ENCODE measurements around the gene FXYD6.

- PRO-cap, result no peak
- RAMPAGE, long total RNA, 4 experiments, result no peak in any of the 4 experiments
These were observed 2.2 kb upstream of the FXYD2 start for GRCh38 chr11:117826753-117827223.

- PRO-cap, result no peak
- RAMPAGE, long total RNA, 4 experiments, result no peak in any of the 4 experiments
These were observed 13.0 kb upstream of the FXYD2 start for GRCh38 chr11:117837326-117838241.

- PRO-cap, result no peak
- RAMPAGE, long total RNA, 4 experiments, result start-site peak on the minus strand in 1 of 4 experiments, at chr11:117876633-117876658 at its widest, 39 reads per replicate
These were observed at the start of gene FXYD6 for GRCh38 chr11:117876292-117877099. Gene FXYD6 (minus strand): TSS chr11:117876658.

GRCh38 chr11:117979786-117980215 is 6.4 kb upstream of the IL10RA start:
- PRO-cap, result no peak
- RAMPAGE, long total RNA, 4 experiments, result no peak in any of the 4 experiments

GRCh38 chr11:117993658-117994217 is 7.5 kb downstream of the IL10RA start:
- PRO-cap, result no peak
- RAMPAGE, long total RNA, 4 experiments, result no peak in any of the 4 experiments

GRCh38 chr11:118011784-118012828 is 25.9 kb downstream of the IL10RA start:
- PRO-cap, result no peak
- RAMPAGE, long total RNA, 4 experiments, result no peak in any of the 4 experiments

- PRO-cap, result no peak
- RAMPAGE, long total RNA, 4 experiments, result no peak in any of the 4 experiments
These were observed 25.3 kb upstream of the TMPRSS4 start for GRCh38 chr11:118051333-118052180.

GRCh38 chr11:118079457-118080211 is 2.8 kb downstream of the TMPRSS4 start:
- PRO-cap, result no peak
- RAMPAGE, long total RNA, 4 experiments, result no peak in any of the 4 experiments

DNA sequence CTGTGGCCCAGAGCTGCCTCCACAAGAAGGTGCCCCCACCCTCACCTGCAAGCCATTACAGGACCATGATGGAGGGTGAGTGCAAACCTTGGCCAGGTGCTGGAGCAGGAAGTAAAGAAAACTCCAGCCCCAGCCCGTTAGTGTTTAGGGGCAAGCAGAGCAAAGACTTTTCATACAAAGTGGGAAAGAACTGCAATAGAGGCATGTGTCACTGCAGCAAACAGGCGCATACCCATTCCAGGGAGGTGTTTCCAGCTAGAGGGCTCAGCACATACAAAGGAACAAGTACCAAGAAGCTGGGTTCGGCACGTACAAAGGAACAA is 26.2 kb downstream of the SCN4B start:
- PRO-cap, result no peak
- RAMPAGE, long total RNA, 4 experiments, result no peak in any of the 4 experiments

DNA sequence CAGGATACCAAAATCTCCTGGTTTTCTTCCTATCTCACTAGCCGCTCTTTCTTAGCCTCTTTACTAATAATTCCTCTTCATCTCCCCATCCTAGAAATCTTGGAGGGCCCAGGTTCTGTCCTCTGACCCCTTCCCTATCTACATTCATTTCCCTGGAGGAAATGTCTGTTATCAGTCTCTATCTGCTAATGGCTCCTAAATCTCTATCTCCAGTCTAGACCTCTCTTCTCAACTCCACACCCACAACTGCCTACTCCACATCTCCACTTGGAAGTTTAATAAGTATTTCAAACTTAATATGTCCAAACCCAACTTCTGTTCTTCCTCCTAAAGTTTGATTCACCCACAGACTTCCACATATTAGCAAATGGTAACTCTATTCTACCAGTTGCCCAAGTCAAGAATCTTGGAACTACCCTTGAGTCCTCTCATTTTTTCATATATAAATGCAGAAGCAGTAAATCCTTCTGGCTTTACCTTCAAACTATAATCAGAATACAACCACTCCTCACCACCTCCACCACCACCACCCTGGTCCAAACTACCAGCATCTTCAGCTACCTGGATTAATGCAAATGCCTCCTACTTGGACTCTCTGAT is 6.6 kb upstream of the JAML start:
- PRO-cap, result no peak
- RAMPAGE, long total RNA, 4 experiments, result start-site peak on the minus strand in 1 of 4 experiments, centred at position 166 of the sequence, 30 reads per replicate

- PRO-cap, result no peak
- RAMPAGE, long total RNA, 4 experiments, result no peak in any of the 4 experiments
These were observed 1.7 kb downstream of the MPZL2 start for GRCh38 chr11:118262285-118262831.

DNA sequence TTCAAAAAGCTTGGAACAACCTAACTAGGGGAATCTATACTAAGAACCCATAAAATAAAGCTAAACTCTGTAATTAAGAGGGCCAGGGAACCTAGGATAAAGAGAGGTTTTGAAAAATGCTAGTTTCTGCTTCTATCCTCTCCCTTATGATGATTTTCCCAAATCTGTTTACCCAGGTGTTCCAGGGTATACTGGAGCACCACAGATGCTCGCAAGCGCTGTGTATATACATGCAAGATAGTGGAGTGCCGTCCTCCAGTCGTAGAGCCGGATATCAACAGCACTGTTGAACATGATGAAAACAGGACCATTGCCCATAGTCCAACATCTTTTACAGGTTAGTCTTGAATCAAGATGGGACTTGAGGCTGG is 26.5 kb upstream of the TTC36 start:
- PRO-cap, result no peak
- RAMPAGE, long total RNA, 4 experiments, result no peak in any of the 4 experiments

DNA sequence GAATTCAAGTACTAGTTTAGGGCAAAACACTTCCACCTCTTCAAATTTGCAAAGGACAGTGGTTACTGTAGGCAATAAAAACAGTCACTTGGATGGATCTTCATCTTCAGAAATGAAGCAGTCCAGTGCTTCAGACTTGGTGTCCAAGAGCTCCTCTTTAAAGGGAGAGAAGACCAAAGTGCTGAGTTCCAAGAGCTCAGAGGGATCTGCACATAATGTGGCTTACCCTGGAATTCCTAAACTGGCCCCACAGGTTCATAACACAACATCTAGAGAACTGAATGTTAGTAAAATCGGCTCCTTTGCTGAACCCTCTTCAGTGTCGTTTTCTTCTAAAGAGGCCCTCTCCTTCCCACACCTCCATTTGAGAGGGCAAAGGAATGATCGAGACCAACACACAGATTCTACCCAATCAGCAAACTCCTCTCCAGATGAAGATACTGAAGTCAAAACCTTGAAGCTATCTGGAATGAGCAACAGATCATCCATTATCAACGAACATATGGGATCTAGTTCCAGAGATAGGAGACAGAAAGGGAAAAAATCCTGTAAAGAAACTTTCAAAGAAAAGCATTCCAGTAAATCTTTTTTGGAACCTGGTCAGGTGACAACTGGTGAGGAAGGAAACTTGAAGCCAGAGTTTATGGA is 24.5 kb upstream of the TTC36 start:
- PRO-cap, result no peak
- RAMPAGE, long total RNA, 4 experiments, result start-site peak on the plus strand in 1 of 4 experiments, centred at position 495 of the sequence, 28 reads per replicate

- PRO-cap, result unidirectional peak, plus-strand start at chr11:118565286
- RAMPAGE, long total RNA, 4 experiments, result no peak in any of the 4 experiments
These were observed 899 bp downstream of the IFT46 start for GRCh38 chr11:118564640-118565423.

GRCh38 chr11:118592580-118593096 is 14.8 kb upstream of the PHLDB1 start:
- PRO-cap, result no peak
- RAMPAGE, long total RNA, 4 experiments, result no peak in any of the 4 experiments

GRCh38 chr11:118610775-118611302 is 3.4 kb downstream of the PHLDB1 start:
- PRO-cap, result no peak
- RAMPAGE, long total RNA, 4 experiments, result no peak in any of the 4 experiments

GRCh38 chr11:118622839-118623434 is 15.5 kb downstream of the PHLDB1 start:
- PRO-cap, result no peak
- RAMPAGE, long total RNA, 4 experiments, result no peak in any of the 4 experiments

- PRO-cap, result no peak
- RAMPAGE, long total RNA, 4 experiments, result no peak in any of the 4 experiments
These were observed 36.0 kb upstream of the TREH start for GRCh38 chr11:118715098-118716111.

DNA sequence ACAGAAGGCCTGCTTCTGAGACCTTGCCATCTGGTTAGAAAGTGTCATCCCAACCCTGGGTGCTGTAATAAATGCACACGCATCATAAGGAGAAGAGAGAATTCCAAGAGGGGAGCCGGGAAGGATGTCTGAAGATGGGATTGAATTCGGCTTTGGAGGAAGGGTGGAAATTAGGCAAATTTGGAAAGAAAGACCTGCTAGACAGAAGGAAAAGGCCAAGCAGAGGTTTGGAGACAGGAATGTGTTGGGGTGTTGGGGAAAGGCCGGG is 6.6 kb downstream of the CXCR5 start:
- PRO-cap, result no peak
- RAMPAGE, long total RNA, 4 experiments, result no peak in any of the 4 experiments

DNA sequence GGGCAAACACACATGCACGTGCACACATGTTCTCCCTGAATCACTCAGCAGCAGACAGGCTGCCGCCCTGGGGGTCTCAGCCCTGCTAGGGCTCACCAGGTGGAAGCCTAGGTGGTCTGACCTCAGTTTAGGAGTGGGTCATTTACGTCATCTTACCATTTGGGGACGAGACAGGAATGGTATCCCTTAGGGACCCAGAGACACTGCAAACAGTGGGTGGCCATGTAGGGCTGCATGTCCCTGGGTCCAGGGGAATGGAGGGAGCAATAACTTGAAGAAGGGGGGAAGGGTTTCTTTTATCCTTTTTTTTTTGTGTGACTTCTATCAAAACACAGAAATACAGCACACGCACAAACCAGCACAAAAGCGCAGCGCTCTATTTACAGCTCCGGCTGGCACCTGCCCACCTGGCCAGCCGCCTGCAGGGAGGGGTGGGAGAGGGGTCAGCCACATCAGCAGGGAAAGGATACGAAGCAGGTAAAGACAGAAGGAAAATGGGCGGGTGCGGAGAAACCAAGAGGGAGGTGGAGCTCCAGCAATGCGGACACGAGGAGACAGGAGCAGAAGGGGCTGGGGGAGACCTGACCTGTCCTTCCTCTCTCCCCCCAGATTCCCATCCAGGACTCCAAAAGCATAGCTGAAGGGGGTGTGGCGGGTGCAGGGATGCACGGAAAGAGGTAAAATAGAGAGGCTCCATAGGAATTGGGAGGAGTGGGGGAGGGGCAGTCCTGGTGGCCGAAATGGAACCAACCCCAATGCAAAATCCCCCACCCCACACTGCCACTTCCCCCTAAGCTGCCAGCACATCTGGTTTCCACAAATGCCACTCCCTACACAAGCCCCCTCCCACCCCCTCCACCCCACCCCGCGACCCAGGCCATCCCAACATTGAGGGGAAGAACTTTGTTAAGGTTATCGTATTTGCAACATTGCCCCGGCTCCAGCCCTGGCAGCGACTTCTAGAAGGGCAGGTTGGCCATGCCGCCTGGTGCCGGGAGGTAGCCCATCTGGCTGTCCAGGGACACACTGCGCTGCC is 14.1 kb downstream of the CXCR5 start:
- PRO-cap, result no peak
- RAMPAGE, long total RNA, 4 experiments, result no peak in any of the 4 experiments